Cardiac ventricle fibroblast (primary cell): ENCODE measurements around the genes NPR3 and ADAMTS12.

DNA sequence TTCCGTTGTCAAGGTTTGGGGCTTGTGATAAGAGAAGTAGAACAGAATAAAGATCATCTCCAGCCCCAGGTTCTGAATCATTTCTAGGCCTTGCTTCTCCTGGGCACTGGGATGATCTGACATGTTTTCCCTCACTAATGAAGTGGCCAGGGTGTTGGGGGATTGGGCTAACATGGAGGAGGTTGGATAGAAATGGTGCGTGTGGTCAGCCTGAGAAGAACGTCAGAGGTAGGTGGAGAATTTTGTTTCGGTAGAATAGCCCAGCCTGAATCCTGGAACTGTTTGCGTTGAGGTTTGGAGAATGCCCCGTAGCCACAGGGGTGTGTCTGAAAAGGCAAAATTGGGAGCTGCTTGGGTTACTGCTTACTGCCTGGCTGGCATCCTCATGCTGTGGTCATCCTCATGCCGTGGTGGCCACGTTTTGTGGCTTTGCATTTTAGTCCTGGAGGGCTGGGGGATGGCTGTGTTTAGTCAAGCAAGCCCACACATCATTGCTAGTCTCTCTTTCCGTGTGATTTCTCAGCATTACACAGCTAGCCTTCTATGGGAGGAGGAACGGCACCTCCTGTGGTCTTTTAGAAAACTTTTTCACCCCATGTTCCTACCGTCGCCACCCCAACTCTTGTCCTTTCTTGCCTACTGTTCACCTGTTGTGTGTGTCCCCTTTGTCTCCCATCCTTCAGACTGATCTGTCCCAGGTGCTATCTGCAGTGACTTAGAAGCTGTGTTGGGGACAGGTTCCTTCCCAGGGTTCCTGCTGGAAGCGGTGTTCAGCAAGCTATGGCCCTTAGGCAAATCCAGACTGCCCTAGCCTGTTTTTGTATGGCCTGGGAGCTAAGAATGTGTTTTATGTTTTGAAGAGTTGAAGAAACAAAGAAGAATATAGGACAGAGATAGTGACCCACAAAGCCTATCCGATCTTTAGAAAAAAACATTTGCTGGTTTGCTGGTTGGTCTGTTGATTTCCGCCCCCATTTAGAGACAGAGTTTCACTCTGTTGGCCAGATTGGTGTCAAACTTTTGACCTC, 236.7 kb downstream of the GOLPH3 start:
- RAMPAGE, long total RNA: no peak

GRCh38 chr5:32108170-32108796, 65.8 kb downstream of the GOLPH3 start:
- RAMPAGE, long total RNA: no peak

DNA sequence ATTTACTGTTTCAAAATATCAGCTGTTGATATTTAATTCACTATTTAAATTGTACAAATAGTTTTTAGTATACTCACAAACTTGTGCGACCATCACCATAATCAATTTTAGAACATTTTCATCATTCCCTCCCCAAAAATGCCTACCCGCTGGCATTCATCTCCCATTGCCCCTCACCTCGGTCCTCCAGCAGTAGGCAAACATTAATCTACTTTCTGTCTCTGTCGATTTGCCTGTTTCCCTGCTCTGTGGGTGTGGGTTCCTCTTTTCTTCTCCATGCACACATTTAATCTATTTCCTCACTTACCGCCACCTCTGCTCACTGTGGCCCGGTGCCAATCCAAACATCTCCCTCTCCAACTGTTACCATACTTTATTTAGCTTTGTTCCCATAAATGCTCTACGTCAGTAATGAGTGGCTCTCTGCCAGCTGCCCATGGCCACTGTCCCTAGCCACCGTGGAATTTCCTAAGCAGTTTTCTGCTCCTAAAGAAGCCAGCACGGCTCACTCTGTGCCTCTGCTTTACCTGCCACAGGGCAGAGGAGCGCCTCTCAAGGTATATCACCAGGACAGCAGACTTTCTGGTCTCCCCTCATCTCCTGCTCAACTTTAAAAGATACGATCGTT, 19.4 kb upstream of the GOLPH3 start:
- RAMPAGE, long total RNA: no peak

DNA sequence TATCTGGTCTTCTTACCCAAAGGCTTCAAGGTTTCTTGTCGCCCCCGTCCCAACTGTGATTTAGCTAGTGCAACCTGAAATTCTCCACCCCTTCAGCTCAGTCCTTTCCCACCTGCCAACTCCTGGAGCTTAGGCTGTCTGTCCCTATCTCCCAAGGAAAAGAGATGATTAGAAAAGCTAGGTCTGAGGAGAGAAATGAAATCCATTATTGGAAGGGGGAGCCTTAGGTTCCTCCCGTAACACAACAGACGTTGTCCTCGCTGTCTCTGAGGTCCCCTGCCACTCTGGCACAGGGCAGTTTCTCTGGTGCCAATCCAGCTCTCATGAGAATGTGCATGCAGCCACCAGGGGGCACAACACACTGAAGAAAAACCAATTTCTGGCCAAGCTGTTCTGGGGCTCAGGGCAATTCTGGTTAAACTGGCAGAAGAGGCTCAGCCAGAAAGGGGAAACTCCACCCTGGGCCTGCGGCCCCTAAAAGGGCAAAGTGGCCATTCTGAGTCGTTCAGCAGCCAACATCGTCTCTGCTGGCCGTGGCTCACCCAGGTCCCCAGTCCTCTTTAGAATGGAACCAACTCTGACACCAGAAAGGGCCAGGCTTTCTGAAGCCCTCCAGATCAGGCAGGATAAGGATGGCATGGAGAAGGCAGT, 58.3 kb upstream of the GOLPH3 start:
- RAMPAGE, long total RNA: no peak

GRCh38 chr5:32331630-32332052, 18.9 kb upstream of the MTMR12 start:
- RAMPAGE, long total RNA: no peak

DNA sequence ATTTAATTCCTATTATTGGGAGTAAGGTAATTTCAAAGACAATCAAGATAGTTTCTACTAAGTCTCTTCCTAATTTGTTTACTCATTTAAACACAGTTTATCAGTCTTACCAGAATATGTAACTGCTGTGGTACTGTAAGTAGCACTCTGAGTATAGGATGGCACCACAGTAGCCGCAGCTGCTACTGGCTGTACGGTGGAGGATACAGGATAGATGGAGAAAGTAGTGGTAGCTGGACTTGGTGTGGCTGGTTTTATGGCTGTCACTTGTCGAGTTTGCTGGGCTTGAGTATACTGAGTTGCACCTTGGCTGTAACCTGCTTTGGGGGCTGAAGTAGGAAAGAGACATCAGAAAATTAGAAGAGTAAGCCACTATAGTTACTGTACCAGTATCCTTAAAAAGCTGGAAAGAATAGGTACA, 29.7 kb downstream of the ZFR start:
- RAMPAGE, long total RNA: no peak

DNA sequence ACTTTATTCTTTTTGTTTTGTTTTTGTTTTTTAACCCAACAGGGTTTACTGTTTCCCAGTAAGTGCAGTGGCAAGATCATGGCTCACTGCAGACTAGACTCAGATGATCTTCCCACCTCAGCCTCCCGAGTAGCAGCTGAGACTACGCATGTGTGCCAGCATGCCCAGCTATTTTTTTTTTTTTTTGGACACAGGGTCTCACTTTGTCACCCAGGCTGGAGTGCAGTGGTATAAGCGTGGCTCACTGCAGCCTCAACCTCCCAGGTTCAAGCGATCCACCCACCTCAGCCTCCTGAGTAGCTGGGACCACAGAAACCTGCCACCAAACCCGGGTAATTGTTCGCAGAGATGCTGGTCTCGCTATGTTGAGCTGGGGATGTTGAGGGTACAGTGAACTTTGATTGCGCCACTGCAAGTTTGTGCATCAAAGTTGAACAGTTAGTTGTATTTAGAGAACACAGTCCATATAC, 12.7 kb downstream of the ZFR start:
- RAMPAGE, long total RNA: no peak

- RAMPAGE, long total RNA: no peak
Measured at GRCh38 chr5:32432812-32433193, 11.7 kb downstream of the ZFR start.

DNA sequence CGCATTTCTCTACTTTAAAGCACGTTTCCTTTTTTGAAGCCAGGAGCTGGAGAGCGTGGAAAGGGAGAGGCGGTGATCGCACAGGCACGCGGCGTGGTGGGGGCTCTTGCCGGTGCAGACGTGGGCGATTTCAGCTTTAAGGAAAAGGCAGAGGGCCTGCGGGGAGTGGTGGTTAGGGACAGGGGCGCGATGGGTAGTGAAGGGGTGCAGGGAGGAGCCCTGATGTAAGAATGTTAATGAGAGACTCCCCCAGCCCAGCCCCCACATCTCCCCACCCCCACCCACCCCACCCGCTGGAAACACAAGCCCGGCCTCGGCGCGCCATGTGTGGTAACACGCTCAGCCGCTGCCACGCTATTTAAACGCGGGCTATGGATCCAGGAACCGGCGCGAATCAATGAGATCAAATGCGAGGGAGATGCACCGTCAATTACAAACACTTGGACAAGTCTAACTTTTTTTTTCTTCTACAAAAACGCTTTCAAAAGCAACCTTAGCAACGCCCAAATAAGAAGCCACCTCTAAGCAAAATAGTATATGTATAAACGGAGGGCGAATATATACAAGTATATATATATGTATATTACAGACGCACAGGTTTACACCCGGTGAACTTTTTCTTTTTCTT, at the start of gene NPR3:
Gene NPR3, plus strand, starts transcription at position 387 of the 628 bp plus-strand sequence.
- RAMPAGE, long total RNA: no peak

DNA sequence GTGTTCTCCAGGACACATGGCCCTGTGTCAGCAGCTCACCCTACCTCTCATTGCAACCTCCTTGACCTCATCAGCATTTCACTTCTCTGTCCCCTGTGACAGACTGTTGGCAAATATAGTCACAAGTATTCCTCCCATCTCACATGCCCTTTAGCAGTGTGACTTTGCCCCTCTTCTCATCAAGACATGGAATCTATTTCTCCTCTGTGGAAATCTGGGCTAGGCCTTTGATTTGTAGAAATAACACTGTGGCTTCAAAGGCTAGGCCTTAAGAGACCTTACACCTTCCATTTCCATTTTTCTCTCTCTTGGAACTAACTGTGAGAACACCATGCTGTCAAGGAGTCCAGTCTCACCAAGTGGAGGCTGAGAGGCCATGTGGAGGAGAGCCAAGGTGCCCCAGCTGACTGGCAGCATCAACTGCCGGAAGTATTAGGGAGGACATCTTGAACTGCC, 149.3 kb upstream of the TARS1 start:
- RAMPAGE, long total RNA: no peak

DNA sequence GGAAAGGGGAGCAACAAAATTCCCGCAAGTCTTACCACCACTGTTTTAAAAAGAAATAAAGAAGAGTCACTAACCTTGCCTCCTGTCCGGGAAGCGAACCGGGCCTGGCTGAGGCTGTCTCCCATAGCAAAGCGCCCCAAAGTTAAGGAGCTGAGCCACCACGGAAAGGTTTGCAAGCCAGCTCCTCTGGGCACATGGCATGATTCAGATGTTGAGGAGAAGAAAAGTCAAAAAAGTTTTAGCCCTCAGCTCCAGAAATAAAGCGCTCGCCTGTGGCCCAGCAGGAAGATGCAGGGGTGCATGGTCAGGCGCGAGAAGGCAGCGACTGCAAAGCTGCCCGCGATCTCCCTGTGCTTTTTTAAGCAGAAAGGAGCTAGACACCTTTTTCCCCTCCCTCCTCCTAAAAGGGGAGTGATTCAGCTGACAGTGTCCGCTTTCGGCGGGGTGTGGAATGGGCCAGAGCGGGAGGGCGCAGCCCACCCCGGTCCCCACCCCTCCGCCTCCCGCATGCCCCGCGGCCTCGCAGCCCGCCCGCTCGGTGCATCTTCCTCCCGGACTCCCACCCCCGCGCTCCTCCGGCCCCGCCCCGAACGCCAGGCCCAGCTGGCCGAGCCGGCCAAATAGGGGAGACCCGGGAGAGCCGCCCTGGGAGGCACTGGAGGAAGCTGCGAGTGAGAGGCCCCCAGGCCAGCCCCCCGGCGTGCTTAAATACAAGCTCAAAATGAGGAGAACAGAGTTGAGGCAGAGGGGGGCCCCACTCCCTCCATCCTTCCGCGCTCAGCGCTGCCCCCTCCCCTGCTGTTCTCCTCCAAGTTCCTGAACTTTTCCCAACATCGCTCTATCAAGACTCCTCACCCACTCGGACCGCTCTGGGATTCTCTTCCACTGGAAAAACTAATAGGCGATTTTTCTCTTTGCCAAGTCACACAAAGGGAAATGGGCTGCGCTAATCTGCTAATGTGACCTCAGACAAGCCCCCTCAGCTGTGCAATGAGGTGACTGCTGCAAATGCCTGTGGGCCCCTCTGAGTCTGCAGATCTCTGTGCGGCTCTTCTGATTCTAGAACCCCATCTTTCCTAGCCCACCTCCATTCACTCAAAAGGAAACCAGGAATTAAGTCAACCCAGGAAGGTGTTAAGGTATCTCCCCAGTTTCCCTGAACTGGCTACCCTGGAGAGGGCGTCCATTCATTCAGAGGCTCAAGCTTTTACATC, at the start of gene ADAMTS12:
Gene ADAMTS12, minus strand, starts transcription at position 335 of the 1,214 bp plus-strand sequence.
- RAMPAGE, long total RNA: no peak

- RAMPAGE, long total RNA: no peak
Measured at GRCh38 chr5:34167301-34167985, 124.4 kb upstream of the C1QTNF3 start.

DNA sequence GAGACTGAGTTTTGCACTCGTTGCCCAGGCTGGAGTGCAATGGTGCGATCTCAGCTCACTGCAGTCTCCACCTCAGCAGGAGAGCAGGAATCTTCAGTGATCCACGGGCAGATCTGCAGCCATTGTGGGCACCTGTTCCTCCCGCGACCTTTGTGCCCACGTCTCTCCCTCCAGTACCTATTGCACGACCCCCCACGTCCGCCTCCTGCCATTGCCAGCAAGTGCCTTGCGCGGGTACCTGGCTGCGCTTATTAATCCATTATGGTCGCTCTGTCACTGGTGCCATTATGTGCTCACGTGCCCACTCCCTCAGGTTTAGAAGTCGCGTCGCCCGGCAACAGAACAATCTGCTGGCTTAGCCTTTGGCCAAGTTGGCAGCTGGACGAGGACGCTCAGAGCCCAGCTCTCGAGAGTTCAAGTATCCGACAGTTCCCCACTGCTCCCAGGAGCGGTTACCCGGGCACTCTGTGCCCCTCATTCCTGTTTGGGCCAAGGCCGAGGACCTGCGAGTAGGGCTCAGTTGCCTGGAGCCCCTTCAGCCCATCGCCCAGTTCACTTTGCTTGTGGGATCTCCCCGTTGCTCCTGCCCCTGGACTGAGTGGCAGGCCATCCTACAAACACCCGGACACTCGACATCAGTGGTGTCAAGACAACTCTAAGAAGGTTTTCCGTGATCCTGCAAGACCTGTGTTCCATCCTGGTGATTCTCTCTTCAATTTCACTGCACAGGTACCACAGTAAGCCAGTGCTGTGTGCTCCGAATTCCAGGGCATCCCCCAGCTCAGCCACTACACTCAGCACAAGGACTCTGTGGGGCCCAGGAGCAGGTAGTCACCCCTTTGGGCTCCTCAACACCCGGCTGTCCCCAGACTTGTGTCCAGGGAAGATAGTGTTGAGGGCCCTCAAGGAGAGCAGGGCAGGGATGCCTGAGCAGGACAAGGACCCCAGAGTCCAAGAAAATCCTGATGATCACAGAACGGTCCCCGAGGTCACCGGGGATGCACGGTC, 146.5 kb upstream of the C1QTNF3 start:
- RAMPAGE, long total RNA: no peak

GRCh38 chr5:34498775-34499522, 157.2 kb upstream of the RAI14 start:
- RAMPAGE, long total RNA: no peak

DNA sequence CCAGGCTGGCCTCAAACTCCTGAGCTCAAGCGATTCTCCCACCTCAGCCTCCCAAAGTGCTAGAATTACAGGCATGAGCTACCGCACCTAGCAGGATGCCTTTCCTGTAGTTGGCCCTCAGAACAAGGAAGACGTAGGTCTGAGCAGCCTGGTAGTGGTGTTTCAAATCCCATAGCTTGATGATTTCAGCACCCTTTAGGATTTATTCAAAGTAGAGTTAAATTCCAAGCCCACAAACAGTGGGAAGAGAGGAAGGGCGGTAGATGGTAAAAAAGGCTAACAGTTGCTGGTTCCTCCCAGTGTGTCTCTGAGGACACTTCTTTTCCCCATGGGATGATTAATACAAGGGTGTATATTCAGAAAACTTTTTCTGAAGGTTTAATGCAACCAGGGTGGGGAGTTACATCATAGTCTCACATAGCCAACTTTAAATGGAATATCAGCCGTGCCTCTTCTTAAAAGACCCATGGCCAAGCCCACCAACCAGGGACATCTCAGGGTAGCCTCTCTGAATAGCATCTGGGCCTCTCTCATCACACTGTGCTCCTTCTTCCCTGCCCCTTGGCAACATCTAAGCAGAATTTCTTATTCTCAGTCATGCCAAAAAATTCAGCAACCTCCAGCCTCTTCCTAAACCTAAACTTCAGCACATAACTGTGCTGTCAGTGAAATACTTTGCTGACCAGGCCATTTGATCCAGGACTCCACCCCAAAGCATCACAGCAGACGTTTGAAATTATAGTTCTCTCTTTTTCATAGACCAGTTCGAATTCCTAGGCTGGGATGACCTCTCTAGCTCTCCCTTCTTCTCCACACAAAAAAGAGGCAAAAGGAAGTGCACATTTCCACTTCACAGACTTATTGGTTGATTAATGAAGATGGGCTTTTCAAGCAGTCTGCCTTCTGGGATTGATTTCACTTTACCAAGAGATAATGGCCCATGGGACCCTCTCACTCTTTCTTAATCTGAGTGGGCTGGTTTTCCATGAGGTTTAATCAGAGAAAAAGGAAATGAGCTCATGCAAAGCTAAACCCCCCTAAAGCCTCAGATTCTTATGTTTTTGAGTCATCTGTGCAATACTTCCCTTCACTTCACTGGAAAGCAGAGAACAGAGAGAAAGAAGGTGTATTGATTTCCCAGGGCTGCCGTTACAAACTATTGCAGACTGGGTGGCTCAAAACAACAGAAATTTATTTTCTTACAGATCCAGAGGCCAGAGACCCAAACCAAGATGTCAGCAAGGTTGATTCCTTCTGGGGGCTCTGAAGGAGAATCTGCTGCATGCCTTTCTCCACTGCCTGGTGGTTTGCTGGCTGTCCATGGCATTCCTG, 85.2 kb upstream of the RAI14 start:
- RAMPAGE, long total RNA: no peak

DNA sequence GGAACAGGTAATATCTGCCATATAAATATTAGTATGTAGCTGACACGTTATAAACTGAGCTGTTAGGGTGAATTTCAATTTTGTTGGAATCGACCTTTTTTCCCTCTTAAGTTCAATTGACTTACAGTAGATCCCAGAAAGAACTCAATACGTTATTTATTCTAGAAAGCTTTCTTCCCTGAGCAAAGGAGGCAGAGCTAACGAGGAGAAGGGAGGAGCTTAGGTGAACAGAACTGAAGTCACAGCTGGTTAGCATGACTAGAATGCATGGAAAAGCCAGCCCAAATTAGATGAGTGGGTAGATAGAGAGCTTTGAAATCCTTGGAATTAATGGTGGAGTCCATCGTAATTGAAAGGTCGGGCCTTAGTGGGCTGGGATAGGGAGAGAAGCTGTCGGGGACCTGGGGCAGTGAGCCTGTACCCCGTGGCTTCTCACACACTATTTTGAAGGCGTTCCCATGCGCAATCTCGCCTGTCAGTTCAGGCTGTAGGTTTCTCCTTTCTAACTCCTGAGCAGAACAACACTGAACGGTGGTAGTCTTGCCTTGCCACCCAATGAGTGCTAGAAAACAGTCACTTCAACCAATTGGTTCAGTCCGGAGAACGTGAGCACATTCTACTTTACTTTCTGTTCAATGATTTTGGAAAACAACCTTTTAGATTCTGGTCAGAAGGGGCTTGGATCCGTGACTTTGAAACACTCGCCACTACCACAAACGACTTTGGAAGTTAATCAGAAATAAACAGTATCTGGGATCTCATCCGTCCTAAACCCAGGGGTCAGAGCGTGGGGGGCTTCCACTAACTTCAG, 736 bp upstream of the RAI14 start:
- RAMPAGE, long total RNA: no peak

- RAMPAGE, long total RNA: no peak
Measured at GRCh38 chr5:34699468-34699742, 43.3 kb downstream of the RAI14 start.

GRCh38 chr5:34717278-34718150, 61.4 kb downstream of the RAI14 start:
- RAMPAGE, long total RNA: no peak

DNA sequence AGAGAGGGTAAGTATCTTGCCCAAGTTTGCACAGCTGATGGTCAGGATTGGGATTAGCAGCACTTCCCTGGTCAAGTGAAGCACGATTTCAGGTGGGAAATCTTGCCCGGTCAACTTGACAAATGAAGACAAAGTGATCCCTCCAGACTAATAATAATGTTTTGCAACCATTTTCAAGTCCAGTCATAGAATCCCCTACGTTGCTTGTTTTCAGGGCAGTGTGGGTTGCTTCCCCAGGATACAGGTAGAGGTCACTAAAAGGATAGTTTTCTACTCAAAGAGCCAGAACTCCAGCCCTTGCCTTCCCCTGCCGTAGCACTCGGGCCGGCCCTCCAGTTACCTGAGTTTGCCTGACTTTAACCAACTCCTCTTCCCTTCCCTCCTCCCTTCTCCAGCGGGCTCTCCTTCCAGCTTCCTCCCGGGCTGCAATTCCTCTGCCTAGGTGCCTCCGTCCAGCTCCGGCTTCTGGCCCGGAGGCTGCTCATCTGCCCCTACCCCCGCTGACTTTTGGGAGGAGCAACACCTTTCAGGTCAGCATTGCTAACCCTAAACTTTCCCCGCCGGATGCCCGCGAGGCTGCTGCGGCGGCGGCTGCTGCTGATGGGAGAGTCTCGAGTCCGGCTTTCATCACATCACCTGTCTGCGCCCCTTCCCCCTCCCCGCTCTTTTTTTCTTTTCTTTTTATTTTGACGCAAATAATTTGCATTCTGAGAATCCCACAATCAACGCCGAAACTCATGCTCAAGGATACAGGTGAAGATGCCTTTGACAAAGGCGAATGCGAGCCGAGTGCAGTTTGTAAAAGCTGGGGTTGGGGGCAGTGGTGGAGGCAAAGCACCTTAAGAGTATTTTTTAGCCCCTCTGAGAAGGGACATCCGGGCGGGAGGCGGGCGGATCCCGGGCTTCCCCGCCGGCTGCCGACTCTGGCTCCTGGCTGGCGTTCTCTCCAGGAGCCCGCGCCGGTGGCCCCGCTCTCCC, 810 bp downstream of the PRLR start:
- RAMPAGE, long total RNA: no peak

DNA sequence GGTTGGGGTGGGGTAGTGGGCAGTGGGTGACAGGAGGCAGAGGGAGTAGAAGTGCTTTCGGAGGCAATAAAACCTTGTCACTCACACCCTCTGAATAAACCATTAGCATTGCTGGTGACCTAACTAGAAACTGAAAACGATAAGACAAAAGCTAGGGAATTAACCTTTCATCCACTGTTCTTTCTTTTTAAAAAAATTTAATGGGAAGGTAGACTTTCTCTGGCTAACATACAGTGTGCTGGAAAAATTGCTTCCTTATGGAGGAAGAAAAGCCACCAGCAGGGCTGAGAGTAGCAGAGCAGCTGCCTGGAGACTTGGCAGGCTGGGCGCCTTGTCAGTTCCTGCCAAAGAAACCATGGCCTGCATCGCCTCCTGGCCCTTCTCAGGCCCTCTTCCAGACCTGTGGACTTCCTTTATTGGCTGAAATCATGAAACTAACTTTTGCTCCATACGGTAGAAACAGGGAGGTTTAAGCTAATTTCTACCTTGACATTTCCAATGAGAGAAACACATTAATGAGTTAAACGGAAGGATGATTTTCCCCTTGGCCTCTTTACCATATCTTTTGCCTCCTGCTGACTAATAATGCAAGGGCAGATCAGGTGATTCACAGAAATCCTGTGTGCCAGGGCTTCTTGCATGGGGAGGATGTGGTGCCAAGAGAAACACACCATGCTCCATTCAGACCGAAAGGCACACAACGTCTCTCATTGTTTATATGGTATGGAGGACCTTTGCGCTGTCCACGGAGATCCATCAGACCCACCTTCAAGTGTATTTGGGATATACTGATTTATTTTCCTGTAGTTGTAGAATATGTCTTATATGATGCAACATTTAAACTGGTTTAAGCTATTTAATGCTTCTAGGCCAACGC, 17.2 kb upstream of the PRLR start:
- RAMPAGE, long total RNA: no peak